ENCODE results near the gene ATL1.

GRCh38 chr14:49618497-49619498 lies 1.6 kb downstream of the RPL36AL start:
- PRO-cap, result no peak

DNA sequence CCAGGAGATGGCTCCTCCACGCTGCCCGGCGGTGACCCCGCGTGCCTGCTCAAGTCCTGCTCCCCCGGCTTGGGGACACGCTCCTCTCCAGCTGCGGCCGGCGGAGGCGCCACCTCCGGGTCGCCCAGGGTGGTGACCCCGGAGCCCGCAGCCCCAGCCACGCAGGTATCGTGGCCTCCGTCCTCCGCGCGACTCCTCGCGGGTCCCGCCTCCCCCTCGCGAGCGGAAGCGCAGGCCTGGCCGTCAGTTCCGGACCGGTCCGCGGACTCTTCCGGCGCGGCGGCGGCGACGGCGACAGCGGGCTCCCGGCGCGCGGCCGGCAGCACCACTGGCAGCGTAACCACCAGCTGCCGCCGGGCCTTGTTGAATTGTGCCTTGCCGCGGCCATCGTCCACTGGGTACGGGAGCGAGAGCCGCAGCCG lies 1.3 kb downstream of the DNAAF2 start:
- PRO-cap, result bidirectional peak, plus-strand start at position 266 of the sequence, minus-strand start at position 185 of the sequence

GRCh38 chr14:49795714-49796212 lies 27.8 kb downstream of the KLHDC2 start:
- PRO-cap, result no peak

GRCh38 chr14:49837796-49838358 lies 14.7 kb downstream of the NEMF start:
- PRO-cap, result no peak

GRCh38 chr14:50000086-50000855 lies 107.4 kb downstream of the ARF6 start:
- PRO-cap, result unidirectional peak, plus-strand start at chr14:50000548; bidirectional peak, plus-strand start at chr14:50000705, minus-strand start at chr14:50000580

DNA sequence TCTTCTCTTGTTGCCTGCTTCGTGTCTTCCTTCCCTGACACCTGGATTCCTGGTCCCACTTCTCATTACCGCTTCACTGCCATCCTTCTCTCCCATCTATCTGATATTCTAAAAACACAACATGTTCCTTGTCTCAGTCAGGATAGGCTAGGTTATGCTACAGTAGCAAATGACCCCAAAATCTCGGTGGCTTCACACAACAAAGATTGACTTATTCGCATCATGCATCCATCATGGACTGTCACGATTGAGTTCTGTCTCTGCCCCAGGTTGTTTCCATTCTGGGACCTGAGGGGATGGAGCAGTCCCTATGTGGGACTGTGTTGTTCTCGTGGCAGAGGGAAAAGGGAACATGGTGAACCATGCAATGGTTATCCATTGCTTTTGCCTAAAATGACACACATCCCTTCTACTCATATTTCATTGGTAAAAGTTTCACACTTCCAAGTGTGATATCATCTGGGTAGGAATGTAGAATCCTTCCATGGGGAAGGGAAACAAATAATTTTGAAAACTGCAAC lies 85.0 kb downstream of the VCPKMT start:
- PRO-cap, result no peak

- PRO-cap, result no peak
These were observed 54.2 kb downstream of the VCPKMT start for GRCh38 chr14:50062120-50062531.

DNA sequence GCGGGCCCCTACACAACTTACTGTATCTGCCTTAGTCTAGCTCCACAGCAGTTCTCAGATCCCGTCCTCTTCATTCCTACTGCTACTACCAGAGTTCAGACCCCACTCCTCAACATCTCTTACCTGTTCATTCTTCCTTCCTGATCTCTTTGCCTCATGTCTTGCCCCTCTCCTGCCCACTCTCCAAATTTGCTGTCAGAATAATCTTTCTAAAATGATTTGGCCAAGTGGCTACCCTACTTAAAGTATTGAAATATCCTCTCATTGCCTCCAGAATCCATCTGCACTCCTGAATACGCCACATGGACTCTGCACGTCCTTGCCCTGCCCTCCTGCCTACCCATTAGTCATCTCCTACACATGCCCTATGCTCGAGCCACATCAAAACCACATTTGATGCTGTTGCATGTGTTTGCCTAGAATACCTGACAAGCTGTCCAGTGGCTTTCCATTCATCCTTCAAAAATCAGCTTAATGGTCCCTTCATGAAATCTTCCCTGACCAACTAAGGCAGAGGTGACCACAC lies 17.1 kb downstream of the VCPKMT start:
- PRO-cap, result no peak

DNA sequence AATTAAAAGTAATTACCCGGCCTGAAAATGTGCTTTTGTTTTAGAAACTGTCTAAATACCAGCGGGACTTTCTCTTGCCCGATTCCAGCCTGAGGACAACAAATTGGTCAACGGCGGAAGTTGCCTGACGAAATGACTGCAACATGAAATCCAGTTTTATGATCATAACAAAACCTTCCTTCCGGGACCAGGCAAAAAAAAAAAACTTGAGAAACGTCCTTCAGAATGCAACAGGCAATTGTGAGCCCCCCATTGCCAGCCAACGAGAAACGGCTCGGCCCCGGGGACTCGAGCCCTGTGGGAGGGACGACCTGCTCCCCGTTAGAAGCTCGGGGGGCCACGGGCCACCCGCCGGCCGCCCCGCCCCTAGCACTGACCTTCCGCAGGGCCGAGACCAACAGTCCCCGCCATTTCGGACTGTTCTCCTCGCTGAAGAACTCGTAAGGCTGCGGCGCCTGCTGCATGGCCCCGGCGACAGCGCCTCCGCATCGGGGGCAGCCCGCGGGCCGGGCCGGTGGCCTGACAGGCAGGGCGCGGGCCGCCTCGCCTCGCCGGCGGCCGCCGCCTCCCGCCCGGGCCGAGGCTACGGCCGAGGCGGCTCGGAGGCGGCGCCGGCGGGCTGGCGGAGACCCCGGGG lies 440 bp downstream of the SOS2 start:
- PRO-cap, result bidirectional peak, plus-strand start at position 375 of the sequence, minus-strand start at position 105 of the sequence

DNA sequence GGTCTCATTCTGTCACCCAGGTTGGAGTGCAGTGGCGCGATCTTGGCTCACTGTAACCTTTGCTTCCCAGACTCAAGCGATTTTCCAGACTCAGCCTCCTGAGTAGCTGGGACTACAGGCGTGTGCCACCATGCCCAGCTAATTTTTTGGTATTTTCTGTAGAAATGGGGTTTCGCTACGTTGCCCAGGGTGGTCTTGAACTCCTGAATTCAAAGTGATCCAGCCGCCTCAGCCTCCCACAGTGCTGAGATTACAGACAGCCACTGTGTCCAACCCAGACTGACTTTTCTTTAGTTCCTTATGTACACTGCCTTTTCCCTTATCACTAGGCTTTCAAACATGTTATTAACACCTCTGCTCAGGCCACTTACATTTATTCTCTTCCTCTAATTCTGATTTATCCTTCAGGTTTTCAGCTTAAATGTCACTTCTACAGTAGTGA lies 63.1 kb upstream of the CDKL1 start:
- PRO-cap, result no peak

DNA sequence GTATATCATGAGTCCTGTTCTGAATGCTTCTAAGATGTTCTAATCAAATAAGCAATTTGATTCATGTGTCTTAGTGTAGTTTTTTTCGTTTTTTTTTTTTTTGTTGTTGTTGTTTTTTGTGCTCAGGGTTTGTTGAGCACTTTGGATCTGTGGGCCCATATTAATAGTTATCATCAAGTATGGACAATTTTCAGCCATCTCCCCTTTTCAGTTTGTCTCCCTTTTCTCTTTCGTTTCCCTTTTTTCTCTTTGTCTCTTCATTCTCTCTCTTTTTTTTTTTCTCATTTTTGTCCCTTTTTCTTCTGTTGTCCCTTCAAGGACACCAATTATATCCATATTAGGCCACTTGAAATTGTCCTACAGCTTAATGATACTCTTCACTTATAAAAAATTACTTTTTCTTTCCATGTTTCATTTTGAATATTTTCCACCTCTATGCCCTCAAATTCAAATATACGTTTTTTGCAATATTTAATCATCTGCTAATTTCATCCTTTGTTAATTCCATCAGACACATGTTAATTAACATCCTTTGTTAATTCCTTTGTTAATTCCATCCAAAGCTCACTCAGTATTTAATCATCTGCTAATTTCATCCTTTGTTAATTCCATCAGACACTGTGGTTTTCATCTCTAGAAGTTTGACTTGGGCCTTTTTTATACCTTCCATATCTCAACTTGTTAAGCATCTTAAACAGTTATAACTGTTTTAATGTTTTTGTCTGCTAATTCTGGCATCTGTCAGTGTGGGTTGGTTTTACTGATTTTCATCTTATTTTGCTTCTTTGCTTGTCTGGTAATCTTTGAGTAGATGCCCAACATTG lies 53.2 kb downstream of the MAP4K5 start:
- PRO-cap, result no peak

- PRO-cap, result no peak
These were observed 616 bp upstream of the MAP4K5 start for GRCh38 chr14:50532956-50533414.

GRCh38 chr14:50559561-50559911 lies 409 bp upstream of the ATL1 start:
- PRO-cap, result no peak

DNA sequence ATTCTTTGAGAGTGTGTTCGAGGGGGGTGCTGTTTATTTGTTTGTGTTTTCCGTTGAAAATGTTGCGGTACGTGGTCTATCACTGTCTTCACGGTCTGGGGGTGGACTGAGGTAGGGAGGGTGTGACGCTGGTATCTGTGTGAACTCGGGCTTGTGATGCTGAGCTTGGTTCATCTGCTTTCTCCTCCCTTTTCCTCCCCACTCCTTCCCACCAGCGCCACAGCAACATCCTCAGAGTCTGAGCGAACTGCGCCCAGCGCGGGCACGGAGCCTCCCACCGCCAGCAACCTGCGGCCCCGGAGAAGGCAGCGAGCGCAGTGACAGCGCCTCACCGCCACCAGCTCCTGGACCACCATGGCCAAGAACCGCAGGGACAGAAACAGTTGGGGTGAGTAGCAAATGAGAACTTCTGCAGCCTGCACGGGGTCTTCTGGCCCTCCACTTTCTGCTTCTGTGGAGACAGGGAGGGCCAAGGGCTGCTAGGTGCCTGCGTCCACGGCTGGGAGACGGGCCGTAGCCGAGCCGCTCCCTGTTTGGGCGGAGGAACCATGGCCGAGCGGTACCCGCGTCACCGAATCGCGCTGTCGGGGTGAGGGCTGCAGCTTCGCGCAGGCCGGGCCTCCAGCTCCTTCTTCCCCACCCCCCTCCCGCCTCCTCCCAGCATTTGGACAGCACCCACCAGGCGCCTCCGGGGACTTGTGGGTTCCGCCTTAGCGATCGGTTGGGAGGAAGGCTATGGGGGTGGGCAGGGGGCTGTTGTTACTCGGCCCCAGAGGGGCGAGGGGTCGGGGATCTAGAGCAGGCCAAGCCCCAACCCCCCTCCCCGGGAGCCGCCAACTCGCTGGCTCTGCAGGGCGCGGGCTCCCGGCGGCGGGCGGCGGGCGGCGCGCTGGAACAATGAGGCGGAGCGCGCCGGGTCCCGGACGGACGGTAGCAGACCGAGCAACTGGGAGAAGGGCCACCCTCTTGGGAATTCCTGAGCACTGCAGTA lies at the start of gene ATL1:
ATL1 (plus strand) TSS at position 234 of the 991 bp plus-strand sequence.
- PRO-cap, result unidirectional peak, plus-strand start at position 201 of the sequence; bidirectional peak, plus-strand start at position 900 of the sequence, minus-strand start at position 583 of the sequence

DNA sequence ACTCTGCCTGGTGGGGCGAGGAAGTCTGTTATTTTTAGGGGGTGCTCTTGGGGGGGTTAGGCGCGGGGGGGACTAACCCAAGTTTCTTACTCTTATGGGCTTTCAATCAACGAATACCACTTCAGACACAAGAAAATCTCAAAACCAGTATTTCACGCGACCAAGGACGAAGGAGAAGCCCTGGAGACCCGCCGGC lies 600 bp downstream of the SAV1 start:
- PRO-cap, result no peak

DNA sequence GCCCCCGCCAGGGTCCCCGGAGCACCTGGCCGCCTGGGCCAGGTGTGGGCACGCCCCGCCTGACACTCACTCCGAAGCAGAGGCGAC lies 459 bp downstream of the SAV1 start:
- PRO-cap, result no peak

GRCh38 chr14:50752468-50753150 lies 78.4 kb downstream of the NIN start:
- PRO-cap, result no peak

DNA sequence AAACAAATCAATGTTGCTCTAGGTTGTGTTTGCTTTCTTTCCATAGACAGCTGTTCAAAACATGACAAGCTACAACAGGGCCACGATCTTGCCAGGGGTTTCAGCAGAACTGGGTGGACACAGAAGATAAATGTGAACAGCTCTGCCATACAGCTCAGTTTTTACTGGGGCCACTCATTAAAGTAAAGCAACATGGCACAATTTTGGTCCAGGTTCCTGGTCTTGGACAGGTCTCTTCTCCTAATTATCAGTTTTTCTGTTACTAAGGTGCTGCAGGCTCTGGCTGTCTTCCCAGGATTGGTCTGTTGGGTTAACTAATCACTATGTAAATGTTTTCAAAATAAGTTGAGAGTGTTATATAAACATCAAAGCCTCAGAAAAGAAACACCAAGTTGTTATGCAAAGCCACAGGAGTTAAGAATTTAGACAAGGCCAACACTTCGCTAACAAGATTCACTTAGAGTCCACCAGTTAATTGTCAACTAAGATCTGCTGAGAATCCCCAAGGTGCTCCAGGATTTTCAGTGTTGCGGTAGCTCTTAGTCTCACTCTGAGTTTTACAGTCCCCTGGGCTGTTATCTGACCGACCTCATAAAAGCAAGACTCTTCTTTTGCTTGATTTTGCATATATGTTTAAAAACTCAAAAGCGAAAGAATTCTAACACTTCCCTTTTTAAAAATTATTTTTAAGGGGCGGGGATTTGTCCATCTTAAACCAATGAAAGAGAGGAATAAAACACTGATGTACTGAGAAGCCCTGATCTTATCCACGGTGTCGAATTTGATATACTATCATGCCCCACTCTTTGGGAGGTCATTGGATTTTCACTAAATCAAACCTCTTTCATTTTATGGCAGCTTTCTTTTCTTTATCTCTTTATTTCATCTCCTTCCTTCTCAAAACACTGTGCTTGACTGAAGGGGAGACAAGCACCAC lies 7.2 kb downstream of the NIN start:
- PRO-cap, result no peak

DNA sequence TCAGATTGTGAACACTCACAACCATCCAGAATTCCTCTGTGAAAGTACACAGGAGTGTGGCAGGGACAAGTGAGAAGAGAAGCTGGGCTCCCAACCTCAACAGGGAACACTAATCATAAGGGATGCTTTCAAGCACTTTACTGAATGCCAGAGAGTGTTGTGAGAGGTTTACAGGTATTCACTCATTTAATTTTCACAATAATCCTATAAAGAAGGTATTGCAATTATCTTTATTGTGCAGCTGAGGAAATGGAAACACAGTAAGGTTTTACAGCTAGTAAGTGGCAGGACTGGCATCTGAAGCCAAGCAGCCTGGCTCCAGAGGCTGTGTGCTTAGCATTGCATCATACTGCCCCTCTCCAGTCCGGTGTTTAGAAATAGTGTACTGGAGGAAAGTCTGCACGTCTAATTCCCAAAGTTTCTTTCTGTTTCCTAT lies 60.2 kb upstream of the PYGL start:
- PRO-cap, result no peak

DNA sequence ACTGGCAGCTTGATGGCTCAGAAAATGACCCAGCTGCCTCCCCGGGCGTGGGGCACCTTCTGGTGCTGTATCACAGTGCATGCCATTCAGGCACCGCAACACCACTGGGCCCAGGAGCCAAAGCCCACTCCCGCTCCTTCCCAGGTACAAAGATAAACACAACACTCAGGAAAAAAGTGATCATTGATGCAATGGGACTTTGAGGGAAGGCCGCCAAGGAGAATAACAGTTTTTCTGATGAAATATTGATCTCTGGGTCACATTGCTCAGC lies 65.7 kb downstream of the TRIM9 start:
- PRO-cap, result no peak

Measured in osteocyte (in vitro differentiated cells).